Placental pericyte (primary cell): ENCODE results near the genes ANKLE1 and NIBAN3.

DNA sequence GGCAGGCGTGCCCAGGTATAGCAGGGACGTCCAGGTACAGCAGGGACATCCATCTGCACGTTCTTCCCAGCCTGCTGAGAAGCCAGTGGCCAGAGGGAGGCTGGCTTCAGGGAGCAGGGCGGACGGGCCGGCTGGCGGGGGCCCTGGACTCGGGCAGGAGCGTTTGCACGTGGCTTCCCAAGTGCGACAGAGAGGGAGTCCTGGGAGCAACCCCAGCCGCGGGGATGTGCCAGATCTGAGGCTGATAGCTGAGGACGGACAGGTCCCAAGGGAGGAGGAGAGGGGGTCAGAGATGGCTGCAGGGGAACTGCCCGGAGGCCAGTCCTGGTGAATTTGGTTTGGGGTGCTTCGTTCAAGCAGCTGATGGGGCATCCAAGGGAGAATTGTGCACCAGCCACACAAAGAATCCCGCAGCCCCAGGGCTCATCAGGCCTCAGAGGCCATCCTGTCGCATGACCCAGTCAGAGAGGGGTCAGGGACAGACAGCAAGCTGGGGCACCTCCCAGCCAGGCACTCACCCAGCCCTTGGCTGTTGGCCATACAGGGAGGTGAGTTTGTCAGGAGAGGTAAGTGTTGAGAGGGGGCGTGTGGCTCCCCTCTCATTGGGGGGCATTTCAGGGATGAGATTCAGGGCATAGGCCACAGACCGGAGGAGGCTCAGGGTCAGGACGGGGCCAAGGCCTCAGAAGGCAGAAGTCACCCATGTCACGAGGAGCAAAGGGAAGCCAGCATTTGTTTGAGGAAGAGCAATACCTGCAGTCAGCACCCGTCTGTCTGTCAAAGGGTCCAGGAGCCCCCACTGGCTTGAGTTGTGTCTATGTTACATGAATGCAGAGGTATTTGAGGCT, 37.0 kb downstream of the MYO9B start:
- CAGE, long polyA plus RNA, result no peak

DNA sequence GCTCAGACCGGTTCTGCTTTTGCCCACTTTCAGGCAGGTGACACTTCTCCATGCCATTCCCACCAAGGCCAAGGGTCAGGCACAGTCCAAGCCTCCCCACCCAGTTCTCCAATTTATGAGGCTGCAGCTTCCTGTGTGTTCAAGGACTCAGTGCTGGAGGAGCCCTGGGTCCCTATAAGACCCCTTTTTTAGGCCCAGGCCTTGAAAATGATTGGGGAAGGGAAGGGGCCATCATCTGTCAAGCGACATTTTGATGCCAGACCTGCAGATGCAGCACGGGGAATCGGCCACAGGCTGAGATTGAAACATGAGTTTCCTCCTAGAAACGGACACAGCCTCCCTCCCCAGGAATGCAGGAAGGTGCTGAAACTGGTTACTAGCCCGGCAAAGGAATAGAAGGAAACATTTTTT, 65.5 kb upstream of the USE1 start:
- CAGE, long polyA plus RNA, result no peak

DNA sequence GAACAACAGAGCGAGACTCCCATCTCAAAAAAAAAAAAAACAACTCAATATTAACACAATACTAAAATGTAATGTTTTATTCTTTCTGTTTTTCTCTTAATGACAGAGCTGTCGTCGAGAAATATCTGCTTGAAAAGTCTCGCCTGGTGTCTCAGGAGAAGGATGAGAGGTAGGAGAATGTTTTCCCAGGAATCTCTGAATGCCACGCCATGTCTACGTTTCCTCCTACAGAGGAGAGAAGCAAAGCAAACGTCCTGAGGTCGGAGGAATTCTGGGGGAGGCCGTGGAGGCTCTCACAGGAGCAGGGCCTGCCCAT, 62.7 kb upstream of the USE1 start:
- CAGE, long polyA plus RNA, result no peak

DNA sequence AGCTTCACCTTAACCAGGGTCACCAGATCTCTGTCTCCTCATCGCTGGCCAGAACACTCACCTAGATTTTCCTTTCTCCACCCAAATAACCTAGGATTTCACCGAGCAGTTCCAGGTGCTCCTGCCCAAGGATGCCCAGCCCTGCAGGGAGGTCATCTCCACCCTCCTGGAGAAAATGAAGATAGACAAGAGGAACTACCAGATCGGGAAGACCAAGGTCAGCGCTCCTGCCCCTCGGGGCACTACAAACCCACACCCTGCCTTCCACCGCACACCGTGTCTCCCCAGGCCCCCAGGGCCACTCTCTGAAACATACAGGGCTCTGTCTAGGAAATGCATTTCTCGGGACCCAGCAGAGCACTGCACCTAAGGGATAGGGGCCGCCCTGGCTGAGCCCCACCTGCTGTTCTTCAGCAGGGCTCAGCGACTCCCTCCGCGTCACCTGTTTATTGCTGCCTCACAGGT, 24.1 kb upstream of the USE1 start:
- CAGE, long polyA plus RNA, result no peak

- CAGE, long polyA plus RNA, result no peak
These were observed 1.6 kb downstream of the NR2F6 start for GRCh38 chr19:17243913-17244681.

DNA sequence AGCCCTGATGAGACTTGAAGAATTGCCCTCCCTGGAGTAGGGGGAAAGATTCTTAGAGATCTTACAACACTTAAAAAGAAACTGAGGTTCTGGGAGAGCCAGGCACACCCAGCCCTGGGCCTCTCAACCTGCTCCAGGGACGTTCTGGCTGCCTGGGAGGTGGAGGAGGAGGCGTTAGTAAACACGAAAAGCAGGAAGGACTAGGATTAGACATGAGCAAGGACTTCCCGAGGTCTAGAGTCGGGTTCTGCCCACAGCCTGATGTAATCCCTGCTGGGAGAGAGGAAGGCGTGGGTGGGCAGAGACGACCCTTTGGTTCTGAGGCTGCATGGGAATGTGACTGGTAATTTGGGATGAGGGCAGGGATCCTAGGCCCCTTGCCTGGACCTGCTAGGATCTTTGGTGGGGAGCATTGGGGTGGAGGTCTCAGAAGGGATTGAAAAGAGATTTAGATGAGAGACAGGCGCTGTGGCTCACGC, 1.5 kb upstream of the NR2F6 start:
- CAGE, long polyA plus RNA, result no peak

DNA sequence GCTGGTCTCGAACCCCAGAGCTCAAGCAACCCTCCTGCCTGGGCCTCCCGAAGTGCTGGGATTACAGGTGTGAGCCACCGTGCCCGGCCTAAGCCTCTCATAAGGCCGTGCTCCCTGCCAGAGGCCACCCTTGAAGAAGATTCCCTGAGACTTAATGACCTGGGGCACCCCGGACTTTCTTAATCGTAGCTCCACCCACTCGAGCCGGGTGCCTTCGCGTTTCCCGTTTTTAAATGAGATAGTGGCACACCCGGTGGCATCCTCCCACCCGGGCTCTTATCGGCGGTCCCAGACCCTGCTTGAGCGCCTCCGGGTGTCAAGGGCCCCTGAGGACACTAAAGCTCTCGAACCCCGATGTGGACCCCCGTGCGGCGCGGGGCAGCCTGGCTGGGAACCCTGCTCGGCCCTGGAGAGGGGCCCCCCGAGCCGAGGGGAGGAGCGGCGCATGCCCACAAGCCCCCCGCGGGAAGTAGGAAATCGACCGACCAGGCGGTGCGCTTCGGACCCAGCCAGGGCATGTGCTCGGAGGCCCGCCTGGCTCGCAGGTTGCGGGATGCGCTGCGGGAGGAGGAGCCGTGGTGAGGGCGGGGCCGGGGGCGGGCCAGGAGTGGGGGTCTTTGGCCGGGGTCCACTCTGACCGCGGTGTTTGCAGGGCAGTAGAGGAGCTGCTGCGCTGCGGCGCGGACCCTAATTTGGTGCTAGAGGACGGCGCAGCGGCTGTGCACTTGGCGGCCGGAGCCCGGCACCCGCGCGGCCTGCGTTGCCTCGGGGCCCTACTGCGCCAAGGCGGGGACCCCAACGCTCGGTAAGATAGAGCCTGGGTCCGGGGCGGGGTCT, at the start of gene ANKLE1:
Gene ANKLE1 (plus strand): TSS at position 497 of the 837 bp plus-strand sequence.
- CAGE, long polyA plus RNA, result no peak

DNA sequence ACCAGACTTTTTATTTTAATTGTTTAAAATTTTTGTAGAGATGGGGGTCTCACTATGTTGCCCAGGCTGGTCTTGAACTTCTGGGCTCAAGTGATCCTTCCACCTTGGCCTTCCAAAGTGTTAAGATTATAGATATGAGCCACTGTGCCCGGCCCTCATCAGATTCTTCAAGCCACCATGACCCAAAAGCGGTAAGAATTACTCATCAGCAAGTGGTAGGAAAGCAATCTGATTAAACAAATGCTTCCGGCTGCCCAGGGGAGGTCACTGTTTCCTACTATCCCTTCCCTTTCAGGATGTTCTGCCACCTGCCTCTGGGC, 7.1 kb downstream of the ABHD8 start:
- CAGE, long polyA plus RNA, result no peak

DNA sequence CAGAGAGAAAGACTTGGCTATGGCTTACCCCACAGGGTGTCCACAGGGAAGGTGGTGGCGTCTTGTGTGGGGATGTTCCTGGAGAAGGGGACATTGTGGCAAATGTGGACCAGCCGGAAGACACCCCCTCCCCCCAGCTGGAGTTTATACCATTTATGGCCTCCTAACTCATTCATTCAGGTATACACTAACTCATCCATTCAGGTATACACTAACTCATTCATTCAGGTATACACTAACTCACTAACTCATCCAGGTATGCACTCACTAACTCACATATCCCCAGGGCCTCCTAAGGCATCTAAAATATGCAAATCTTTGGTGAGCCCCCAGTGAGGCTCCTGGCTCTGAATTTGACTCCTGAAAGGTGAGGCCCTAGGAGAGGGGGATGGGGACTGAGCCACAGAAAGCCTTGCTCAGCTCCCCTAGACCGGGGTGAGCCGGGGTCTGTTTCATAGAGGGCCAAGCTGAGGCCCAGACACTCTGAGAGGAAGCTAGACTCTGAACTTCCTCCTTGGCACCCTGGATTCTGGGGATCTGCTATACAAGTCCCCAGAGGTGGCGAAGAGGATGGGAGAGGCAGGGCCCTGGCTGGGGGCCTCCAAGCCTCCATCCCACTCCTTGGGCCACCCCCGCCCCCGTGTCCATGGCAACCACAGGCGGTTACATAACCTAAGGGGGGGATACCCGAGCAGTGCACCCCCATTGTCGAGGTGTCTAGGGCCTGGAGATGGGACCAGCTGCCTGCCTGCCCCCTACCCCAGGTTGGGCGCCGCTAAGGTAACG, 877 bp downstream of the ABHD8 start:
- CAGE, long polyA plus RNA, result no peak

- CAGE, long polyA plus RNA, result no peak
These were observed 931 bp downstream of the DDA1 start for GRCh38 chr19:17310051-17310936.

DNA sequence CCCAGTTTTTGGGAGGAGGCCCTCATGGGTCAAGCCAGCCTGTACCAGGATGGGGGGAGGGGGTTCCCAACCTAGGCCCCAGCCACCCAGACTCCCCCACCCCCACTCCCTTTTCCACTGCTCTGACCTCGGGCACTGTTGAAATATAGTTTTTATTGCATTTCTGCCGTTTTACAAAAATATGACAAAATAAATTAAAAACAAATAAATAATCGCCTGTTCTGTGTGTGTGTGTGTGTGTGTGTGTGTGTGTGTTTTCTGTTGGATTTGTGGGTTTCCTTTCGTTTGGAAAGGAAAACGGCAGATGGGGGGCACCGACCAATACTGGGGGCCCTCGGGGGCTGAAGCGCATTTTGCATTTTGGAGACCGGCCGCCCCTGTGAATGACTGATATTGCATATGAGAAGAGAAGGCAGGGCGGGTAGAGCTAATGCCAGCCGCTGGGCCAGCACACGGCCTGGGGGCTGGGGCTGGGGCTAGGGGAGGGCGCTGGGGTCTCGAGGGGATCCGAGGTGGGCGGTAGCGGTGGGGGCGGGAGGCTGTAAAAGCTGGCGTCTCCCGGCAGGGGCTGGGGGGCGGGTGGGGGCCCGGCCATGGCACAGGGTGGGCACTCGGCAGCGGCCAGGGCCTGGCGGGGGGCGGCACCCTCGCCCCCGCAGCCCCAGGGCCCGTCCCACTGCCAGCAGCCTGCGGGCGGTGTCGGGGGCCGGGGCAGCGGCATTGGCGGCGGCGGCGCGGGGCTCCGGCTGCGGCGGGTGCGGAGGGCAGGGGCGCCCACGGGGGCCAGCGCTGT, 11.4 kb downstream of the ANO8 start:
- CAGE, long polyA plus RNA, result no peak

- CAGE, long polyA plus RNA, result no peak
These were observed 3.9 kb downstream of the GTPBP3 start for GRCh38 chr19:17341287-17341584.

DNA sequence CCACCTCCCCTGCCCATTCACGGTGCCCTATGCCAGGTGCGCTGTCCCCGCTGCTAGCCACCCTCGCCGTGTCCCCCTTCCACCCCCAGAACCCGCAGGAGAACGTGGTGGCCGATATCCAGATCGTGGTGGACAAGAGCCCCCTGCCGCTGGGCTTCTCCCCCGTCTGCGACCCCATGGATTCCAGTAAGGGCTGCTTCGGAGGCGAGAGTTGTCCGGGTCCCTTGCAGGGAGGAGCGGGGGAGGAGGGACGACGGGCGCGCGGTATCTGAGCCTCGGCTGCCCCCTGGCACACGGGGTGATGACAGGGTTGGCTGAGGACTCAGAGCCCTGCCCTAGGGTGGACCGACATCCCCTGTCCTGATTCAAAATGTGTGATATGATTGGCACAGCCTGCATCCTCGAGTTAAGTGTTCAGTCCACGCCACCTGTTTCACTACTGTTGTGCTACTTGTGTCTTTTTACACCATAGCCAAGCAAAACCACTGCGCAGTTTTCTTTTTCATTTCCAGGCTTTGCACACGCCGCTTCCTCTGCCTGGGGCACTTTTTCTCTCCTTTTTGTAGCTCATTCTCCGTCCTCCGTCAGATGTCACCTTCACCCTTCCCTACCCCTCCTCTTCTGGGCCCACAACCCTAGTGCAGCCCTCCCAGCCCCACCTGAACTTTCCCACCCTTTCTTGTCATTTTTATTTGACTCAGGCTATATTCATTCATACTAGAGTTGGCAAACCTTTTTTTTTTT, 774 bp downstream of the MVB12A start:
- CAGE, long polyA plus RNA, result no peak

GRCh38 chr19:17469124-17469888, 1.0 kb upstream of the SLC27A1 start:
- CAGE, long polyA plus RNA, result no peak

GRCh38 chr19:17526860-17527853, at the start of gene NIBAN3:
NIBAN3 (plus strand) TSS chr19:17527267.
- CAGE, long polyA plus RNA, result no peak

GRCh38 chr19:17766486-17766991, 15.3 kb downstream of the FCHO1 start:
- CAGE, long polyA plus RNA, result no peak

DNA sequence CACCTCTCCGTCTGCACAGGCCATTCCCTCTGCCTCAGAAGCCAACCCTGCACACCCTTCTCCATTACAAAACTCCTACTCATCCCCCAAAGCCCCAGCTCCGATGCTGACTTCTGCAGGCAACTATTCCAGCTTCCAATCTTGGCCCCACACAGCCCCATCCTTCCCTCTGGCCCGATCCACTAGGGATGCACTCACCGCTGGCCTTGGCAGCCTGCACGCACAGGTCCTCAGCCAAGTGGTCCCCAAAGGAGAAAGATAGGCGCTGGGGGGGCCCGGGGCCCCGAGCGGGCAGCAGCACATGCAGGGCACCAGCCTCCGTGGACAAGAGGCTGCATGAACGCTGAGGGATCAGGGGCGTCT, 3.8 kb downstream of the JAK3 start:
- CAGE, long polyA plus RNA, result no peak

- CAGE, long polyA plus RNA, result no peak
These were observed 327 bp downstream of the RPL18A start for GRCh38 chr19:17860065-17860408.

DNA sequence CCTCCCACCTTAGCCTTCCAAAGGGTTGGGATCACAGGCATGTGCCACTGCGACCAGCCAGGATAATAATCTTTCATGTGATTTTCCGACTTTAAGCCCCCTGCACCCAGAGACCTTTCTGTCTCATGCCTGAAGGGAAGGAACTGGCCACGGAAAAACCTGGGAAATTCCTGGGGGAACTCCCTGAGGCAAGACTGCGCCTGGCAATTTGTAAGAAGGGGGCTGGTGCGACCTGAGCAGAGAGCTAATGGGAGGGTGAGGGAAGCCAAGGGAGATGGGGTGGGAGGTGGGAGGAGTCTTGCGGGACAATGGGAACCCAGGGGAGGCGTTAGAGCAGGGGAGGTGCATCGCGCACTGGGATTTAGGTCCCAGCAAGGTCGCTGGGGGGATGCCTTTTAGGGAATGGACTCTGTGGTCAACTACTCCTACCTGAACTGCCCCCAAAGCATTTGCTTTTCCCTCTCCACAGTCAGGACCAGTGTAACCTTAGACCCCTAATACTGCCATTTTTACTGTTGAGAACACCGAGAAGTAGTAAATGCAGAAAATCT, 1.0 kb upstream of the CCDC124 start:
- CAGE, long polyA plus RNA, result no peak

DNA sequence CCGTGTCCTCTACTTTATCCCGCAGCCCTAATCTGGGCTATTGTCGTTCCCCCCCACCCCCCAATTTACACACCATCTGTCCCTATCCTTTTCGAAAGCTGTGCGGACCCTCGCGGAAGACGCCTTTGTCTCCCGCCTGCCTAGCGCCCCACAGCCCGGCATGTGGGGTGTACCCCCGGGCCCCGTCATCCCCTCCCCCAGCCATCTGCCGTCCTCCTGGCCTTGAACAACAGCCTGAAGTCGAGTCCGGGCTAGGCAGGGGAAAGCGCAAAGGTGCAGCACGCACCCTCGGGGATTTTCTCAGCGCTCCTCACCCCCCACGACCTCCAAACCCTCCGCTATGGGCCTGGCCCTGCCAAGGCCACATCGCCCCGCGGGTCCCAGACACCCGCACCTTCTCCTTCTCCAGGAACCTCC, 16.1 kb downstream of the CCDC124 start:
- CAGE, long polyA plus RNA, result no peak